Vein endothelial cell (primary cell): ENCODE results near the gene CPA2.

GRCh38 chr7:130008600-130009462, 42.3 kb downstream of the ZC3HC1 start:
- CAGE, long polyA plus RNA = no peak

DNA sequence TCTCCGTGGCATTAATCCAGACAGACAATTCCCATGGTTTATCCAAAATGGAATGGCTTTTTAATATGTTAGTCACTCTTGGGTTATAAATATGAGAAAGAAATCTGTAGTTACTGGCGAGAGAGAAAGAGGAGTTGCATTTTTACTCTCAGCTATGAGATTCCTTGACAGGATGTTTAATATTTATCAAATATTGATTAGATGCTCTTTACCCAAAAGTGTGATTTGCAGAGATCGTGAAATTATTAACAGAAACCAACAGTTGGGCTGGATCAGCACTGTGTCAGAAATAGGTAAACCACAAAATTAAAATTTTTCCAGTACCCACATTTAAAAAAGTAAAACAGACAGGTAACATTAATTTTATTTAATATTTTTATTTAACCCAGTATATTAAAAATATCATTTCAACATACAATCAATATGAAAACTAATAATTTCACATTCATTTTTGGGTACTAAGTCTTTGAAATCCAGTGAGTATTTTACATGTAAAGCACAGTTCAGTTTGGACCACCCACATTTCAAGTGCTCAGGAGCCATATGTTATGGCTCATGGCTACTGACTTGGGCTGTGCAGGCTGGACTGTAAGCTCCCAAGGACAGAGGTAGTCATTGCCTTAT, 42.4 kb downstream of the KLHDC10 start:
- CAGE, long polyA plus RNA = no peak

DNA sequence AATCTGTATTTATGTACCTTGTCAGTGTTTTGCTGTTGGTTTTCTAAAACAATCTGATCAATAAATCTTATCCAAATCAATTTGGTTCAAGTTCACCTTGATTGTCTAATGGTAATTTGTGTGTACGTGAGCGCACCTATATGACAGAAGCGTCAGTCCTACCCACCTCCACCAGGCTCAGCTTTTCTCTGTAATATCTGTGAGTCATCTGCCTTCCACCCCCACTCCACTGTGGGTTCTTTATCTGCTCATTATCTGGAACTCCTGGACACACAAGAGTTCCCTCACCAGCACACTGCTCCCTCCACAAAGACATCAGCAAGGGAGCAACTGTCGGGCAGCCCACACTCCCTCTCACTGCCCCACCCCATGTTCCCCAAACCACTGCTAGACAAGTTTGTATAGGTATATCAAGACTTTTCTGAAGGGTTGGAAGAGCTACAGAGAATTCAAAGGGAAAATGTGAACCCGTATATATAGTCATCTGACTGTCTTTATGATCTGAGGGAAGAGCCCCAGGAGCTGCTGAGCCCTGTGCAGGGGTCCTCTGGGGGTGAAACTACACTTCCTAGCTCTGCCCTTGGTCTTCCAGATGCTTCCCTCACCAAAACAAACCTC, 65.4 kb downstream of the KLHDC10 start:
- CAGE, long polyA plus RNA = no peak

GRCh38 chr7:130140866-130141434, 64.3 kb downstream of the TMEM209 start:
- CAGE, long polyA plus RNA = no peak

DNA sequence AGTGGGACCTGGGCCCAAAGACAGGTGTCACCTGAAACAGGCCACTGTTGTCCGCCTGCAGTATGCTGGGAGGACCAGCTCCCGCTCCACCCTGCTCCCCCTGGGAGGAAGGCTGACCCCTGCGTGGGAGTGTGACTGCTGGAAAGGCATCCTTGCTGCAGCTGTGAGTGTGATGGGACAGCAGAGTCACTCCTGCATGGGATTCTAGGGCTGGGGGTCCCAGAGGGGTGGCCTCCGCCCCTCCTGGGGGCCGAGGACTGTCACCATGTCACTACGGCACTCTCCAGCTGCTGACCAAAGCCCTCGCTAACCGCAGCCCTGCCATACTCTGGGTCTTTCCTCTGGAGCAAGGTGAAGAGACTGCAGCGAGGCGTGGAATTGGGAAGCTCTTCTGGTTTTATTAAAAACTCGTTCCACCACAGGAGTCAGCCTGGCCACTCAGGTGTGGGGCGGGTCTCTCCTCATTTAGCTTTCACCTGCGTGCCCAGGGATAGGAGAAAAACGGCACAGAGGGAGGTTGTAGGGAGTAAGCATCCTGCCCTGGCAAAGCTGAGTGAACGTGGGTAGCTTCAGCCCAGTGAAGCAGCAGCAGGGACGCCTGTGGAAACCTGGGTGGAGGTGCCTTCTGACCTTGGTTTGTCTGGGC, 62.9 kb downstream of the TMEM209 start:
- CAGE, long polyA plus RNA = no peak

DNA sequence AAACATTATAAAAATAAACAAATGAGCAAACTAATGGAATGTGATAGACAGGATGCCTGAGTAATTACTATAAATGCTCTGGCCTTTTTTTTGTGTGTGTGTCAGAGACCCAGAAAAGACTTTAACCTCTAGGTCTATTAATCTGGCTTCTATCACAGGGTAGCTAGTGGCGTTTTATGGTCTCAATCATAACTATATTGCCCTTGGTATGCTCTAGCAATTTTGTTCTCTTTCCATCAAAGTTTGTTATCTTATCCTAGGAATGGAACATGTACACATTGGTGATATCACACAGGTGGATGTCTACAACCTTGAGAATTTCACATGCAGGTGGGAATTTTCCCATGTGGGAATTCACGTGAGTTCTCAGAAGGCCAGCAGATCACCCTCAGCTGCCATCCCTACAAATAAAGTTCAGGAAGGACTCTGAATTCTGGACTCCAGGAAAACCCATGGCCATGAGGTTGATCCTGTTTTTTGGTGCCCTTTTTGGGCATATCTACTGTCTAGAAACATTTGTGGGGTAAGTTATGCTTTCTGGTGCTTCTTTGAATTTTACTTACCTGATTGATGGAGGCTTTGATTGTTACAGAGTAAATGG, at the start of gene CPA2:
TSS of gene CPA2 (plus strand) at position 434 of the 601 bp plus-strand sequence.
- CAGE, long polyA plus RNA = no peak

- CAGE, long polyA plus RNA = no peak
Observed at GRCh38 chr7:130273040-130273898, 6.6 kb downstream of the CPA2 start.

DNA sequence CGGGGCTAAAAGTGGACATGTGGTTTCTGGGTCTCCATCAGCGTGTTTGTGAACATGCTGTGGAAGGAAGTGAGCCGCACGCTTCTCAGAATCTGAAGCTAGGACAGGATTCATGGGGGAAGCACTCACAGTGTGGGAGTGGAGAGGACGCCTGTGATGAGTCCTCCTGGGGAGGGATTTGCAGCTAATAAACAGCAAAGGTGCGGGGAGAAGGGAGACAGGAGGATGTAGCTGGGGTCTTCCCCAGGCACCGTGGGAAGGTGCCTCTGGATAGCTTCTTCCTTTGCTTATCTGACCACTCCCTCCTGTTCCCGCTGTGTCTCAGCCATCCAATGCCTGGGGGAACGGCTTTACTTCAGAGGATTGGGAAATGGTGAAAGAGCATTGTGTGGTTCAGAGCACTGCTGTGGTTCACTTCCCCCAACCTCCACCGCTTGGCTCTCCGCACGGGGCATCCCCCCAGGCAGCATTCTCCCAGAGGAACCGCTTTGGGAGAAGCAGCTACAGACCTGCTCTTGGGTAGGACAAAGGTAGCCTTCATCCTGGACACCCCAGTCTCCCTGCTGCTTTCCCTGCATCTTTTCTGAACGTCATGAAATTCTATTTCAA, 5.7 kb downstream of the CPA5 start:
- CAGE, long polyA plus RNA = no peak

DNA sequence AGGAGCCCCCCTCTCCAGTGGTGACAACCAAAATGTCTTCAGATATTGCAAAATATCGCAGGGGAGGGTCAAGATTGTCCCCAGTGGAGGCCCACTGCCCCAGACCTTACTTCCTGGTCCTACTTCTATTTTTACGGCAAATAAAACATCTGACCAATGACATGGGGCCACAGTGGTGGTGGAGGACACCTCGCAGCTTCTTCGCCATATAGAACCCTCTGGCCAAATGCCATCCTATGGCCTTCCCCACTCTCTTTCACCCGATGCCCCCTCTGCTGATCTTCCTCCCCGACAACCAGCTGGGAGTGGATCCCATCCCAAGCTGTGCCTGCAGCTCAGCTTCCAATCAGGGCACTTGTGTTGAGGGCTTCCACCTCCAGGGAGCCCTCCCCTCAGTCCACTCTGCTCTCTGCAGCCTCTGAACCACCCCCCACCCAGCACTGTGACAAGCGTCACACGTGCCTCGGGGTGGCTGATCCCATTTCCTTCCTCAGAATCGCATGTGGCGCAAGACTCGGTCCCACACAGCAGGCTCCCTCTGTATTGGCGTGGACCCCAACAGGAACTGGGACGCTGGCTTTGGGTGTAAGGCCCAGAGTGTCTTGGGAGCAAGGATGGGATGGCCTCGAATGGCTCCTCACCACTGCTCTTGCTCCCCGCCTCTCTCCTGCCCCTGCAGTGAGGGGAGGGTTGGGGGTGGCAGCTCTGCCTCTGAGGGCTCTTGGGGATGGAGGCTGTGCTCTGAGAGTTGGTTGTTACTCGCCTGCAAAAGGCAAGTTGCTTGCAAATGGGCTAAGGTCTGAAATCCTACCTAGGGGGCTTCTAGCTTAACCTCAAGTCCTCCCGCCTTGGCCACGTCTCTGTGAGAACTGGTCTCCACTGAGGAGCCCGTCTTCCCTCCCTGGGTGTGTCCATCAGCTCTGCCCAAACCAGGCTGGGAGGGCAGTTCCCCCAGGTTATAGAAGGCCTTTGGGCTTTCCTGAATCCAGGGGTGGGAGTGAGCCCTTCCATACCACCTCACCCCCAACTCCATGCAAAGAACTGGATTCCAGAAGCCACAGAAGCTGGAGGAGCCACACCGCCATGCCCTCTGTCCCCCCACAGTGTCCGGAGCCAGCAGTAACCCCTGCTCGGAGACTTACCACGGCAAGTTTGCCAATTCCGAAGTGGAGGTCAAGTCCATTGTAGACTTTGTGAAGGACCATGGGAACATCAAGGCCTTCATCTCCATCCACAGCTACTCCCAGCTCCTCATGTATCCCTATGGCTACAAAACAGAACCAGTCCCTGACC, 4.2 kb downstream of the CPA1 start:
- CAGE, long polyA plus RNA = no peak

- CAGE, long polyA plus RNA = no peak
Observed at GRCh38 chr7:130431337-130431746, 9.5 kb downstream of the CEP41 start.

- CAGE, long polyA plus RNA = no peak
Observed at GRCh38 chr7:130525906-130526238, 34.0 kb downstream of the MEST start.

DNA sequence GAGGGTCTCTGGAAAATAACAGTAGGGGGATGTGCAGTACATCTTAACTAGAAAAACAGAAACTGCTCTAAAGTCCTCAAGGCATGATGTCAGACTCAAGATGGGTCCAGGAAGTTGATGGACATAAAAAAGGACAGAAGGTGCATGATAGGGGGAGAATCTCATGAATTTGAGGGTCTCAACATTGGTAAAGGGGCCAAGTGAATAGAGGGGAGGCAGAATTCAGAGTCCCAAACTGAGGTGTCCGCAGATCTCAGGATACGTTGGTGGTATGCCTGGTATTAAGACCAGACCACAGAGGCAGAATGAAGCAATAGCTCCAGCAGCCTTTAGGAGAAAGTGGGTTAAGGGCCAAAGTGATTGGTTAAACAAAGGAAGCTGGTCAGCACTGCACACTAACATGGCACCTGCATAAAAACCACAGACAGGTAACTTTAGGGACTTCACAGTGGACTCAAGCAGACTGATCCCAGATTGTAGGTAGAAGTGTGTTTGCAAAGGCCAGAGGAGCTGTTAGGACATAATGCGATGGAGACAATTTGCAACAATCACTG, 37.5 kb downstream of the MEST start:
- CAGE, long polyA plus RNA = no peak

DNA sequence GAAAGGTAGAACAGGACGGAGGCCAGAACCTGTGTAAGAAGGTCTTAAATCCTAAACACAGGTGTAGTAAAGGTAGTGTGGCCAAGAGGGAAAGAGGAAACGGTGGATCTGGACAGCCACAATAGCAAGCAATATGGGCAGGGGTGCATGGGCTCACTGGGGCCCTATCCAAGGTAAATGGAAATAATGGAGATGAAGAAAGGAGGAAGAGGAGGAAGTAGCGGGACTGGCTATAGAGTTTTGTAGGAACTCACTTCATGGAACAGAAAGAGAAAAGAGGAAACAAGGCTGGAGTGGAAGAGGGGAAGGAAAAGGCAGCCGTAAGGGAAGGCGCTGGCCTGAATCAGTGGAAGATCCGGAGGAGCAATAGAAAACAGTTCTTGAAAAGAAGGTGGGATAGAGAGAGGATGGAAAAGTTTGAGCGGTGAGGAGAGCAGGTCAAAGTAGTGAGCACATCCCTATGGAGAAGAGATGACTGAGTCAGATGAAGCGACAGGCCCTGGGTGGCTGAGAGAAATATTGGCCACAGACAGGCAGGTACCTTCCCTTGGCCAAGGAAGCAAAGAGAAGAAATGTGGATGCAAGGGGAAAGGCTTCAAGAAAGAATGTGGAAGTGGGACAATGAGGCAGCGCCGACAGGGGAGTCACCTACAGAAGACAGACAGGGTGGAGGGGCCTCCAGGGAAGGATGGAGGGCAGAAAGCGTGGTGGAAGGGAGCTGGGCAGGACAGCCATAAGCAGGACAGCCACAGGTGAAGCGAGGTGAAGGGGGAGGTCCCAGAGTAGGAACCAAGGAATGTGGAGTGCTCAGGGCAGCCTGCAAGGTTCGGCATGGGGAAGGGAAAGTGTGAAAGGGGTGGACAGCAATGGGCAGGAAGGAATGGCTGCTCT, 43.0 kb downstream of the MEST start:
- CAGE, long polyA plus RNA = no peak

DNA sequence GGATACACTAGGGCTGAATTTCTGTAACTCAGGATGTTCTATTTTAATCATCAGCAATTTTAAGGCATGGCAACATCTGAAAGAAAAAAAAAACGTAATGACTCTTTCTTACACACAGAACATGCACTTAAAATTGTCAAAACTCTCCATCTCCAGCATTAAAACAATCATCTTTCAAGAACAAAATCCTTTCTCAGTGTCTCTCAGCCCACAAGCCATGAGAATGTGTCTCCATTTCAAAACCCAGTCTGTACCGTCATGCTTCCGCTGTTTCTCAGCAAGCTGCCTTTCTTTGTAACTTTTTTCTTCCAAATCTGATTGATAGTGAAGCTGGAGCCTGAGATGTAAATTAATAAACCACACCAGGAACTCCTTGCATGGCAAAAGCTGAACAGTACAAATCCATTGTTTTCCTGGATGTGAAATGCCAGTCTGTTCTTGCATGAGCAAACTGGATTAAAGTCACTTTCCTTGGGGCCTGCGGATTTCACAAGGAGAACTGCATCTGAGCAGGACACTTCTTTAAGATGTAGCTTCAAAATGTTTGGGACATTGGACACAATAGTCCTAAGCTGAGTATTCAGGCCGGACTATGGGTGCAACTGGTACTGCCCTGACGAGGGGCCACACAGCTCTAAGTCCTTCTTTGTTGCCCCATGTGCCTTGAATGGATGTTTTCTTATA, 147.5 kb upstream of the KLF14 start:
- CAGE, long polyA plus RNA = no peak

- CAGE, long polyA plus RNA = no peak
Observed at GRCh38 chr7:130904108-130905317, 170.5 kb upstream of the KLF14 start.

GRCh38 chr7:130915265-130916154, 181.5 kb upstream of the KLF14 start:
- CAGE, long polyA plus RNA = no peak

DNA sequence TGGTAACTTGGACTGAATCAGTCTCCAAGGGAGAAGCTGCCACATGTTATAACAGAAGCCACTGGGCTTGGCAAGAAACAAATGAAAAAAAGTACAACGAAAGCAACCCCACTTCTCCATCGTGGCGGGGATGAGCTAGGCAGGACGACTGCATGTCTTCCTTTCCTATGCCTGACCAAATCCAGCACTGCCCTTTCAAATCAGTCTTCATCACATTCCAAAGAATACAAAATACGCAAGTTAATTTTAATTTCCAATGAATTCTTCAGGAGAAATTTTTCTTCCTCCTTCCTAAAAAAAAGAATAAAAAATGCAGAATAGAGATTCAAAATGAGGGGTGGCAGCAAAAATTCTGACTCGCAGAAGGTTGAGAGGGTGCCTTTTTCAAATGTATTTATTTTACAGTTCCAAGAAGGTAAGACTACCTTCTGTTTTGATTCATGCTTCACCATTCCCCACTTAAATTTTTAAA, 196.8 kb upstream of the KLF14 start:
- CAGE, long polyA plus RNA = no peak

GRCh38 chr7:130939789-130940561, 206.0 kb upstream of the KLF14 start:
- CAGE, long polyA plus RNA = no peak

DNA sequence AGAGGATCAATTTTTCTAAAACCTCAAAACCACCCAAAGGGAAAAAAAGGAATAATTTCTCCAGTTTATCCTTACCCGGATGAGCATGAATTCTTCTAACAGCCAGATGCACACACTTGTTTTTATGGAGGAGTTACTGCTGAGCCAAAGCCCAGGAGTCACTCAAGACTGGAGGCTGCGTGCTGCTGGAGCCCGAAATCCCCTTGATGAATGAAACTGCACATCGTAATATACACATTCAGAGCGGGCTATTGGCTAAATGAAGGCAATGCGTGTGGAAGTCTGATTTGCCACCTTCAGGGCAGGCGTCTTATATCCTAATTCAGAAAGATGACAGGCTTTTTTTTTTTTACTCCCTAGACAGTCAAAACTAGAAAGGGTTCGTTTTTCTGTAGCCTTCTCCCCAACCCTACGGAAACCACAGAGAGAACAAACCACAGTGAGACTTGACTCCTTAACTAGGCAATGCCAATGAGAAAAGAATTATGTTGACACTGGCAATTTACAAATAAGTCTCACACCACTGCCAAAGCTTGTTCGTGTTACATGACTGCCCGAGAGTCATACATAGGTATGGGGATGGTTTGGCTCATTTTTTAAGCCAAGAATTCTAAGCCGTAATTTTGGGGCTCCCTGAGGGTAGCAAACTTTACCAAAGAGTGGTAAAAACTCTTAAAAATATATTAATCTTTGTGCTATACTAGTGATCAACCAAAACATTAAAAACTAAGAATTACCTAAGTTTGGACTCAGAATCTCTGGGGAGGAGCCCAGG, 227.2 kb upstream of the KLF14 start:
- CAGE, long polyA plus RNA = no peak

DNA sequence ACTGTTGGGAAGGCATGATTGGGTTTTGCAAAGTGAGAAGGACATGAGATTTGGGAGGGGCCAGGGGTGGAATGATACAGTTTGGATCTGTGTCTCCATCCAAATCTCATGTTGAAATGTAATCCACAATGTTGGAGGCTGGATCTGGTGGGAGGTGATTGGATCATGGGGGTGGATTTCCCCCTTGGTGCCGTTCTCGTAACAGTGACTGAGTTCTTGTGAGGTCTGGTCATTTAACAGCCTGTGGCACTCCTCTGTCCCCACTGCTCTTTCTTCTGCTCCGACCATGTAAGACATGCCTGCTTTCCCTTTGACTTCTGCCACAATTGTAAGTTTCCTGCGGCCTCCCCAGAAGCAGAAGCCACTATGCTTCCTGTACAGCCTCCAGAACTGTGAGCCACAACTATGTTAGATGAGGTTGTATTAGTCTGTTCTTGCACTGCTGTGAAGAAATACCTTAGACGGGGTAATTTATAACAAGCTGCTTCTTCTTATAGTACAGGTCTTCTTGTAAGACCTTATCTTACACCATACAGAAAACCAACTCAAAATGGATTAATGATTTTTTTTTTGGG, 241.7 kb upstream of the KLF14 start:
- CAGE, long polyA plus RNA = no peak